BJ (cell line): ENCODE measurements around a stretch of chr9.

GRCh38 chr9:137478899-137479560 is 19.9 kb upstream of the NSMF start:
- CAGE, long polyA plus RNA, result no peak
- RRBS, result 17% methylated on average over 12 of the region's 33 CpGs

- CAGE, long polyA plus RNA, result no peak
- RRBS, result no CpG with 5 or more reads among the region's 3 CpGs
Measured at GRCh38 chr9:137517981-137518463, 32.2 kb downstream of the PNPLA7 start.

- CAGE, long polyA plus RNA, result no peak
- RRBS, result no CpG with 5 or more reads among the region's 10 CpGs
Measured at GRCh38 chr9:137592764-137593278, 2.5 kb upstream of the ZMYND19 start.

DNA sequence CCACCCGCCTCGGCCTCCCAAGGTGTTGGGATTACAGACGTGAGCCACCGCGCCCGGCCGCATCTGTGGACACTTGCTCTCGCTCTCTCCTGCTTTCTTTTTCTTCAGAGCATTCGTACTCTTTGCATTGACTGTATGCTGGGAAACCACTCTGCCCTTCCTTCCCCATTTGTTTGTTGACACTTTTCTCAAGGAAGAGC is 28.9 kb downstream of the EHMT1 start:
- CAGE, long polyA plus RNA, result no peak
- RRBS, result no CpG with 5 or more reads among the region's 9 CpGs

DNA sequence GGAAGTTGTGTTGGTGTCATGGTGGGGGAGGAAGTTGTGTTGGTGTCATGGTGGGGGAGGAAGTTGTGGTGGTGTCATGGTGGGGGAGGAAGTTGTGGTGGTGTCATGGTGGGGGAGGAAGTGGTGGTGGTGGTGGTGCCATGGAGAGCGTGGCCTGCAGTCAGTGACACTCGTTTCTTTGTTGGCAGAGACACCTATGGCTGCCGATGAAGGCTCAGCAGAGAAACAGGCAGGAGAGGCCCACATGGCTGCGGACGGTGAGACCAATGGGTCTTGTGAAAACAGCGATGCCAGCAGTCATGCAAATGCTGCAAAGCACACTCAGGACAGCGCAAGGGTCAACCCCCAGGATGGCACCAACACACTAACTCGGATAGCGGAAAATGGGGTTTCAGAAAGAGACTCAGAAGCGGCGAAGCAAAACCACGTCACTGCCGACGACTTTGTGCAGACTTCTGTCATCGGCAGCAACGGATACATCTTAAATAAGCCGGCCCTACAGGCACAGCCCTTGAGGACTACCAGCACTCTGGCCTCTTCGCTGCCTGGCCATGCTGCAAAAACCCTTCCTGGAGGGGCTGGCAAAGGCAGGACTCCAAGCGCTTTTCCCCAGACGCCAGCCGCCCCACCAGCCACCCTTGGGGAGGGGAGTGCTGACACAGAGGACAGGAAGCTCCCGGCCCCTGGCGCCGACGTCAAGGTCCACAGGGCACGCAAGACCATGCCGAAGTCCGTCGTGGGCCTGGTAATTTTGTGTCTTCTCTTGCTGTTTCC is 97.8 kb downstream of the EHMT1 start:
- CAGE, long polyA plus RNA, result no peak
- RRBS, result no CpG with 5 or more reads among the region's 29 CpGs

DNA sequence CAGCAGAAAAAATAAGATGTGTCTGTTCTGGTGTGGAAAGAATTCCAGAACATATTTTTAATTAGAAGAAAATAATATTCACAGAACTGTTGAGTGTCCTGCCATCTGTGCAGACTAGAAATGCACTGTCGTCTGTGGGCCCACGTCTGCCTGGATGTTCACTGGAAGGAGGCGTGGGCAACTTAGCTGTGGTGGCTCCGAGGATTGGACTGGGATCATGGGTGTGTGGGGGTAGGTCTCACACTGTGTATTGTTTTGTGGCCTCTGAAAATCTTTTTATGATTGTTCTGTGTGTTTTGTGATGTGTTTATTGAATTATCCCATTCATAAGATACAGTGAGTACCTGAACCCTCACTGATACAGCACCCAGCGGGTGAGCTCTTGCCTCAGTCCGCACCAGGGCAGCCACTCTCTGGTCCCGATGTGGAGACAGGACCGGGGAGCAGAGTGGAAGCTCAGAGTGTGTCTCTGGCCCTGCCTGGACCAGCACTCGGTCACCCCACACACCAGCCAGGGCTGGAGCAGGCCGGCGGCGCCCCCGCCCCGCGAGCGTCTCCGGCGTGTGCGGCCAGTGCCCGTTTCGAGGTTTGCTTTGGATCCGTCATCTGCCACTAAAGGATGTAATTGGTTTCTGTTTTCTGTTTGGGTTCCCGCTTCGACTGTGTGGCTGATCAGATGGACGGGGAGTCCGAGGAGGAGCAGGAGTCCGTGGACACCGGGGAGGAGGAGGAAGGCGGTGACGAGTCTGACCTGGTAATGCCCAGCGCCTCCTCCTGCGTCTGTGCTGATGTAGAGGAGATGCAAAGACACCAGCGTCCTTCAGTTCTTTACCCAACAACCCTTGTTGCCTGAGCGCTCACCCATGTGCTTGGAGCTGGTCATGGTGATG is 125.7 kb upstream of the CACNA1B start:
- CAGE, long polyA plus RNA, result no peak
- RRBS, result 100% methylated on average over 1 of the region's 34 CpGs